H9 (cell line): ENCODE results near the genes RAB3GAP1 and DARS1.

DNA sequence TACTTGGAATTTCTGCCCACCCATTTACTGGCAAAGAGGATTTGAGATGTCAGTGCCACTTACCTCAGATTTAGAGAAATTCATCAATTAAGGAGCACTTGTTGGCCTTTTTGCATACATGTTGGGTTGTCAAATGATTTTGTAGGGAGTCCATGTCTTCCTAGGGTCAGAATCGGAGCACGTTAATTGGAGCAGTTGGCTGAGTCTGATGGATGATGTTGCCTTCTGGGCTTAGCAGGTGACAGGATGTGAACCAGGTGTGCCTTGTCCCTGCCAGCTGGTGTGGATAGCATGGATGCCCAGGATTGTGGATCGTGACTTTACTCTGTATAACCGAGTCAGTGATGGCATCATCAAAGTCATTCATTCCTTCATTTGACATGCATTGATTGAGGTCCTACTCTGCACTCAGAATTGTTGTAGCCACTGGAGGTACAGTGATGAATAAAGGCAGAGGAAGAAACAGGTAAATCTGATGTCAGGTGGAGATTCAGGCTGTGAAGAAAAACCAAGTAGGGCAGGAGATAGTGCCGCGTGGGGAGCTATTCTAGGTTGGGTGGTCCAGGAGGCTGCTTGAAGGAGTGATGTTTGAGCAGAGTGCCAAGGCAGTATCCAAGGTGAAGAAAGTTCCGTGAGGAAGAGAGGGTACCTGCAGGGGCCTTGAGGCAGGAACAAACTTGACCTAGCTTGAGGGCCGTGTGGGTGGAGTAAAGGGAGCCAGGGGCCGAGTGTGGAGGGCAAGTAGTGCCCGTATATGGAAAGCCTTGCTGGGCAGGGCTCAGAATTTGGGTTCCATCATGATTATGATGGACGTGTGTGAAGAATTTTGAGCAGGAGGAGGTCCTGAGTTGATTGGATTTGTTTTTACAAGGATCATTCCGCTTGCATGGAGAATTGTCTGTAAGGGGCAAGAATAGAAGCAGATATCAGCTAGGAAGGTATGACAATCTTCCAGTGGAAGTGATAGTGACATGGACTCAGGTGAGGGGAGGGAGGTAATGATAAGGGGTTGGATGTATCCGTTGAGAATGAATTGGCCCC lies 67.2 kb upstream of the MGAT5 start:
- PRO-cap: no peak

DNA sequence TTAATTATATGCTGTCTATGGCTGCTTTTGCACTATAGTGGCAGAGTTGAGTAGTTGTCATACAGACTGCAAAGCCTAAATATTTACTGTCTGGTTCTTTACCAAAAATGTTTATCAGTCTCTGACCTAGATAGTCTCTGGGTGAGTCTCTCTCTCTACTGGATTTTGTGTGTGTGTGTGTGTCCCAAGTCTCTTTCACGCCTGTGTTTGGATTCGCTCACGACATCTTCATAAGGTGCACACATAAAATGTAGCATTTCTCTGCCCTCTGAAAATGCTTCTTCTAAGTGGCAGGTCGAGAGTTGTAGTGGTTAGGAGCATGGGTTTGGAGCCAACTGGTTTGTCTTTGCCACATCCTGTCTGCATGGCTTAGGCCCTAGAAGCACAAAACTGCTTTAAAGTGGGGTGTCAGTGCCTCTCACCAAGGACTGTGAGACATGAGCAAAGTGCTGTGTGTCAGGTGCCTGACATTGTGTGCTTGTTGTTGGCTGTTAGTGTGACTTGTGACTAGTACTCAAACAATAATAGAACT lies 4.6 kb downstream of the MGAT5 start:
- PRO-cap: no peak

- PRO-cap: no peak
These were observed 158.8 kb downstream of the MGAT5 start for GRCh38 chr2:134412447-134413253.

- PRO-cap: no peak
These were observed 204.0 kb downstream of the MGAT5 start for GRCh38 chr2:134457725-134458353.

DNA sequence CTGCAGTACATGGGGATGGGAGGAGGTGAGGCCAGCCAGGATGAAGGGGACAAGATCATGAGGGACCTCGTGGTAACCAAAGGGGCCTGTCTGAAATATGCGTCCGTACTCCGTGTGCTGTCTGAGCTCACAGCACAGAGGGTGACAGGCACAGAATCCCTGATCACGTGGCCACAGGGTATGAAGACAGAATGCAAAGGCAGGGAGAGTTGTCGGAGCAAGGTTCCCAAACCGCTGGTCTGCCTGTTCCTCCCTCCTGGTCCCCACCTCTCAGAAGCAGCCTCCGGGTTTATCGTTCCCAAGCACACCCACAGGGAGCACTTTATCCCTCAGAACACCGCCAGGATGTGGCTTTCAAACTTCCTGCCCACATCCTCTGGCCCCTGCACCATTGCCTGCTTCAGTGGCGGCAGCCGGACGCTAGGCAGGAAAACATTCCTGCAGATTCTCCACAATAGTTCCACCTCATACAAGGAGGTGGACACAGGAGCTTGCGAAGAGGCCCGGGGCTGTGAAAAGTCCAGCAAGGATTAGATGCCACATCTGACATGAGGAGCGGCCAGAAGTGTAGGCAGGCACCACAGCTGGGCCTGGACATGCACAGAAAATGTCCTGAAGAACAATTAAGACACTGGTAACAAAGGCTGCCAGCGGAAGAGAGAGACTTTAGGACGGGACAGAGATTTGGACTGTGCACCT lies 11.9 kb downstream of the TMEM163 start:
- PRO-cap: no peak

DNA sequence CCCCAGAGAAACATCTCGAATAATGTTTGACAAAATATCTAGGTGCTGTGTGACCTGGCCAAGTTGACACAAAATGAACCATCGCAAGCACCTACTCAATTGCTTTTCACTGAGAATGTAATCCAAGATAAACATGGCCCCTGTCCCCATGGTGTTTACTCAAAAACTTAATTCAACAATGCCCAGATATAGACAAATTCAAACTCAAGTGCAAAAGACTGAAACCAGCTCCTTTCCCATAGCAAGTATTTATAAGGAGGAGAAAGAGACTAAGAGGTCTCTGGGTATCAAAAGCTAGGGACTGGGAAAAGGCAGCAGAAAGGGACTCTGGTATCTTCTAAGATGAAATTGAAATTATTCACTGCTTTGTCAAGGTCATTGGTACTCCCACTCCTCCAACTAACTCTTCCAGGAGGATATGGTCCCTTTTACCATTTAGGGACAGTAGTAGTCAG lies 14.9 kb upstream of the ACMSD start:
- PRO-cap: no peak

- PRO-cap: bidirectional peak, plus-strand start at chr2:135052289, minus-strand start at chr2:135052182
These were observed at the start of gene RAB3GAP1 for GRCh38 chr2:135051941-135052436. RAB3GAP1 (plus strand) TSS chr2:135052292.

GRCh38 chr2:135762347-135762985 lies 20.8 kb downstream of the UBXN4 start:
- PRO-cap: no peak

DNA sequence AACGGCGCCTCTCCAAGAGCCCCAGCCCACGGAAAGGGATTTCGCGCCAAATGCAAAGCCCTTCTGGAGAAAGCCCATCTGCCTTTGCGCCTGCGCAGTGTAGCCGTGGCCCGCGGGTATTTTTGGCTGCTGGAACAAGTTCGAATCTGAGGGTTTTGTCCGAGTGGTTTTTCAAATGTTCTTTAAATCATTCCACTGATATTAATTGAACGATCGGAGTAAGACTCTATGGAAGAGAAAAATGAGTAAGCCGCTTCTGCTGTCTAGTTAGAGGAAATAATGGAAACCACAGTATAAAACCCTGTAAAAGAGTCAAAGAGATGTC lies 264 bp upstream of the MCM6 start:
- PRO-cap: bidirectional peak, plus-strand start at position 106 of the sequence, minus-strand start outside the sequence

DNA sequence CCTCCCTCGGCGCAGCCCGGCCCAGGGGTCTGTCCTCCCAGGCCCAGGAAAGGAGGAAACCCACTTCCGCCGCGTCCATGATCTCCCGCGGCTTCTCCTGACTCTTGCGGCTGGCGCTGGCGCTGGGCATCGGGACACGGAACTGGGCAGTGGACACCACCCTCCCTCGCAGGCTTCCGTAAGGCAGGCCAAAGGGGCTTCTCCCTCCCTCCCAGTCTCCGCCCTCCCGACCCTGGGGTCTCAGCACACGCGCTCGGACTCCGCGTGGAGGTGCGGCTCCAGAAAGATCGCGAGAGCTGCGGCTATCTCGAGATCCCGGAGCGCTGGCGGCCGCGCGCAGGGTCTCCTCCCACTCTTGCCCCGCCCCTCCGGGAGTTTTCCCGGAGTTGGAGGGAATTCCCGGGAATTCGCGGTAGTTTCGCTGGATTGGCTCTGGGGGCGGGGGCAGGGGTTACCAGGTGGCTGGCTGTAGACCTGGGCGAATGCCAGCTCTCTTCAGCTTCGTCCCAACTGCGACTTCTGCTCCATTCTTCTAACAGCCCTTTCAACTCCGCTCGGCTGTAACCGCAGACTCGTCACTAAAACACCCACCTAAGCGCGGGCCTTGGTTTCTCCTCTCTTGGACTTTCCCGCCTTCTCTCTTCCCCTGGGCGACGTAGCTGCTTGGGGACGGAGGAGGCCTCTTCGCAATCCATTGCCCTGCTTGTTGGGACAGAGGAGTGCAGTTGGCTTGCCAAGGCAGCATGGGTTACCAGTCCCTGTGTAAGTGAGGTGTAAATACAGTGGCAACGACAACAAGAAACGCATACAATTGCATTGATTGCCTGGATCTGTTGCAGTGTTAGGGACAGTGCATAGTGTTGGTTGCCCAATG lies at the start of gene DARS1:
DARS1 (minus strand) TSS at position 288 of the 874 bp plus-strand sequence.
- PRO-cap: bidirectional peak, plus-strand start at position 54 of the sequence, minus-strand start at position 31 of the sequence; bidirectional peak, plus-strand start at position 415 of the sequence, minus-strand start at position 263 of the sequence

GRCh38 chr2:136052324-136052771 lies 65.6 kb downstream of the CXCR4 start:
- PRO-cap: no peak

DNA sequence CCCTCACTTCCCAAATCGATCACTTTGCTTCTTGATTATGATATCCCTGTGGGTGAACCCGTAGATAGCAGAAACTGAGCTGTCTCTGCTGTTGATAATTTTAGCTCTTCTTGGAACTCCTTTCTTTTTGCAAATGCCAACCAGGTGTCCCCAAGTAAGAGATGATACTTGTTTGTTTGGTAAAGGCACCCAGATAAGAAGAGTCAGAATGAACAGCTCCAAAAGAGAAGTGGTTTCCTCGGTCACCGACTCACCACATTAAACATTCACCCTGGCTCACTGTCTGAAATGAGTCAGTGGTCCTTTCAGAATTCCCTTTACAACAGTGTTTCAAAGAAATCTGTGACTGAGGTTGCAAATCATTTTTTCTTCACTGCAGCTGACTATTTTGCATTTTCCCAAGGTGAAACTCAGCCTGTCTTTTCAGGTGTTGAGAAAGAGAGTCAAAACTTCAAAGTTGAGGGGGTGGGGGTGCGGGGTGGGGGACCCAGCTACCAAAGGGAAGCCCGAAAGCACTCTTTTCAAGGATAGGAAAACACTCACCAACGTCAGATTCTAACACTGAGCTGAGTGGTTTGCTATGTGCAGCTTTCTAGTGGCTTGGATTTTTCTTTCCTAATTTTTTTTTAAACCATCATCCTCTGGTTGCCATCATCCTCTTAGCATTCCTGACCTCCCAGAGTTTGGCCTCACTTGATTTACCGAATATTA lies 16.3 kb upstream of the CXCR4 start:
- PRO-cap: no peak

GRCh38 chr2:136205561-136206067 lies 87.7 kb upstream of the CXCR4 start:
- PRO-cap: no peak

DNA sequence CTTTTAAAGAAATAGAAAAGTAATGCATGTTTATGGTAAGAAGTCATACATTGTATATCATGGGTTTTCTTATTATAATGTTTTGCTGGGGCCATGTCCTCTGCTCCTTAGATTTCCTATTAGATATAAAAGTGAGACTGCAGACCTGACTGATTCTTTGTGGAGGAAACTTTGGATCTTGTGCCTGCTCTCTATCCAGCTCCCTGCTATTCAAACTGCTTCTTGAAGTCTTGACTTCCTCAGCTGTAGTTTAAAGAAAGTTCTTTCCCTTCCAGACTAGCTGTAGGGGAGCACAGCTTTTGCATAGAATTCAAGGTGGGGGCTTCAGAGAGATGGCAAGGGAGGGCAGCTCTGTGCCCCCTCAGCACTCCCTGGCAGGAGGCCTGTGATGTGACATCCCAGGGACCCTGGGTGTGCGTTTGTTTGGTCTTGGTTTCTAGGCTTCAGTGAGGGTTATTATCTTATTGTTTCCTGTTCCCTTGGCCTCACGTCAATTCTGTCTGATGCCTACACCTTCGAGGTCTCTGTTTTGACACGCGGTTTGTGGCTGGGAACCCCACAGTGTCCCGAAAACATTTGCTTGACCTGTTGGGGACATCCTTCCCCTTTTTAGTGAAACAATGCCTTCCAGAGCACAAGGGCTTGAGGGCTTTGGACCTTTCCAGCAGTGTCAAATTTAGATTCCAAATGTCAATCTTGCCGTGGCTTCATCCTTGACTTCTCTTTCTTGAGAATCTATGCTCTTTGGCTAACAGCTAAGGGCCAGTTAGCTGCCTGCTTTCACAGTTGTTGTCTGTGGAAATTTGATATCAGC lies 107.9 kb upstream of the CXCR4 start:
- PRO-cap: no peak

DNA sequence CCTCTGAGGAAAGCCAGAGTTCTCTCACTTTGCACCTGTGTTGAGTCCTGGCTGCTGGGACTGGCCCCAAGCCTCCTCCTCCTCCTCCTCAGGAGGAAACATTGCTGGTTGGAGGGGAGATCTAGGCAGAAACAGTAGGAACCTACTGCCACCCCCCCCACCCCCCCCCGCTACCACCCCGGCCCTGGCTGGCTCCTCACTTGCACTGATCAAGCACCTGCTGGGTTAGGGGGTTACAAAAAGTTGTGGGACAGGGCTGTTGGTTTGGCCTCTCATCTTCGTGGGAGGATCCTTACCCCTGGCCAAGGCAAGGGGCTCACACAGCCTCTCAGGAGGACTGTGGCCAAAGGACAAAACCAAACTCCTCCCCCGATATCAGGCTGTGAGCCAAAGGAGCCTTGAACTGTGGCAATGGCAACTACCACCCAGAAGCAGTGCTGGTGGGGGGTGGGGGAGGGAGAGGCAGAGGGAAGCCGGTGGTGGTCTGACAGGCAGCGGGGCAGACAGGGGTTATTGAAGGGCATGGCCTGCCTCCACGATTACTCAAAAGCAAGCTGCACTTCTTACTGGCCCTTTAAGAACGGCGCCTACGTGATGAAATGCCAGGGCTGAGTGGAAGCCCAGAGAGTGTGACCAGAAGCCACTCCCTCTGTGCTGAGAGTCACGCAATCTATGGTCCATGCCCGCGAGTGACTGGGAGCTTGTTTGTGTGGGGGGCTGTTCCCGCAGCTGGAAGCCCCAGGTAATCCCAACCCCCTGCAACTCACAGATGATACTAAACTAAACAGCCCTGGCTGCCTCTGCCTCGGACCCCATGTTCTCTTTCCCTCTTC lies 128.1 kb upstream of the CXCR4 start:
- PRO-cap: no peak

DNA sequence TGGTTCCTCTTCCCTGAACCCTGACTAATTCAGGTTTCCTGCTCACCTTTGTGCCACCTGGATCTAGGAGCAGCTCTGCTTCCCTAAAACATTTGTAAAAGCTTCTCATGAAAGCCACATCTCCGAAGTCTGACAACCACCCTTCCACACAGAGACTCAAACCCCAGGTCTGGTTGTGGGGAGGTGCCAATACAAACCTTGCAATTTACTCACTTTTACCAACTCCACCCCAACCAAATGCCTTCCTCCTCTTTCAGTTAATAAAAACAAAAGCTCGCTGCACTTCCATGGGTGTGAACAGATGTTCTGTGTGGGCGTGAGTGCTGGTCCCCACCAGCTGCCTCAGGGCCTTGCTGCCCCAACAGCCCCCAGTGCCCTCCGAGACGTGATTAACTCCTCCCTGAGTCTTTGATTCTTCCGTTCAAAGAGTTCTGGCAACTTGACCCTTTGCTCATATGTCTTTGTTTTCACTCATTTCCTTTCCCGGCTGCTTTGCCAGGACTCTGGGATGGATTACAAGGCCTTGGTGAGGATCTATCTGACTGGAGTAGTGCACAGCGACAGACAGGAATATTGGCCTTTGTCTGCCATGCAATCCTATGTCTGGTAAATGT lies 258.8 kb upstream of the CXCR4 start:
- PRO-cap: no peak

- PRO-cap: no peak
These were observed 145.4 kb upstream of the SPOPL start for GRCh38 chr2:138356239-138356544.

GRCh38 chr2:138395853-138396225 lies 105.7 kb upstream of the SPOPL start:
- PRO-cap: no peak

DNA sequence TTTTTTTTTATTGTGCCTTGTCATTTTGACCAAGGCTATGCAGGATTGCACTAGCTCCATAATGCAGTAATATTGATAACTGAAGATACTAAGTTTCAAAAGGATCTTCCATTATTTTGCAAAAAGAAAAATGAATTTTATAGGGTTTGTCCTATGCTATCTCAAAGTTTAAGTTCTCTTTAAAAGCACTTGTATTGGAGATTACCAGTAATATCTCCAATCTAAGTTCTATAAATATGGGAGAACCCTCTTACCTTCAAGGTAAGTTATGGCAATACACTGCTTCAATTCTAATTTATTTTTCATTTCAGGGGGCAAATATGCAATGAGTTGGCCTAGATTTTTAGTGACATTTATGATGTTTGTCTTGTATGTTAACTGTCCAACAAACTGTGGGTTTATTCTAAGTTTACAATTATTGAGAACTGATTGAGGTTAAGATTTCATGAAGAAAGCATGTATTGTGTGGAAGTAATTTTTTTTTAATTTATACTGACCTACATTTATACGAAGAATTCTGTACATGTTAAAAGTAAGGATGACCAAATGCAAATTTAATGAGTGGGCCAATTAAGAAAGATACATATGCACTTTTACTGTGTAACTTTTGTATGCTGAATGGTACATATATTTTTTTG lies 67.9 kb downstream of the SPOPL start:
- PRO-cap: no peak

DNA sequence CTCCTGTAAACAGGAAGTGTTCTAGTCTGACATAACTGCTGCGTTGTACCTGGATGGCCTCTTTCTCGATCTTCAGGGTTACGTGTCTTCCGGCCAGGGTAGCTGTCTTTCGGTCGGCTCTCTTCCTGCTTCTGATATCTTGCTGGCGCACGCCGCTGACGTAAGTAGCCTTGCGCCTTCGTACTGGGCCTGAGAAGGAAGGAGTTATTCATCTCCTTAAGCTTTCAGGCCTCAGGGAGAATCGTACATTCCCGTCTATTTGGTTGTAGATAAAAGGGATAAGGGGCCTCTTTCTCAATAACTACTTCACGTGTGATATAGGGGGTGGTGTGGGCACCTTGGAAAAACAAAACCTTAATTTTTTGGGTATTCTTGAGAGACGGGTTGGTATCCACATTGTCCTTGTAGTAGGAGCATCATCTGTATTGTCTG lies 53.5 kb downstream of the KYNU start:
- PRO-cap: no peak